ENCODE measurements around a stretch of chr18.

- PRO-cap: bidirectional peak, plus-strand start at chr18:62751632, minus-strand start at chr18:62751701
These were observed 36.0 kb downstream of the PHLPP1 start for GRCh38 chr18:62751137-62751924.

DNA sequence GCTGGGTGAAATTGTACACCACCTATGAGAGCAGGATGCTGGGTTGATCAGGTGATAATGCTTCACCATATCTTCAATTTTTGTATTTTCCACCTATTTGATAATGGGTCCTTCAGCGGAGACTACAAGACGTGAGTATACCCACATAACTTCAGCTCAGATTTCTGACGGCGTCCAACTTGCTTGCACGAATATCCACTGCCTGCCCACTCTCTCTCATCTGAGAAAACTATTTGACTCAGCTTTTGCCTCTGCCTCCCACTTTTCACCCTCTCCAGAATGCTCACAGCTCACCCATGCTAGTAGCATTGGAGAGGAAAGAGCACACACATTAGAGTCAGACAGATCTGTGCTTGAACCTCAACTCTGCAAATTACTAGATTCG lies 166.8 kb downstream of the BCL2 start:
- PRO-cap: no peak

- PRO-cap: no peak
These were observed 164.5 kb downstream of the BCL2 start for GRCh38 chr18:63154742-63155797.

- PRO-cap: no peak
These were observed 163.4 kb downstream of the BCL2 start for GRCh38 chr18:63155798-63156889.

DNA sequence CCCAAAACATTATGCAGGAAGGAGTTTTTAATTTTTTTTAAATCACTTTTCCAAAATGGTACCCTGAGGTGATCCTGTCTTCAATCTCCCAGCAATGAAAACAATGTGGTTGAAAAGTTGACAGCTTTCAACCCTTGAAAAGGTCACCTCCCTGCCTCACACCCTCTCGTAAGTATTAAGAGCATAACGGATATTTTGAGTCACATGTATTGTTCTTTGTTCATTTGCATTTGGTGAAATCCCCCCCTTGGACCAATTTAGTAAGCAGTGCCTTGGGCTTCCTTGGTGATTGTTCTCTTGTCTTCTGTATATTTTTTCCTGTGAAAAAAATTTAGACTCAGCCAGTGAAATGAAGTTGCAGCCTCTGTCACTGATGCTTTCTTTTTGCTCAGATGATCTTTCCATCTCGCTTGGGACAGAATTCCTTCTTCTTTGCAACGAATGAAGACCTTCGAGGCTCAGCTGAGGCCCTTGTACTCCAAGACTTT lies 158.5 kb downstream of the BCL2 start:
- PRO-cap: no peak

GRCh38 chr18:63165167-63166174 lies 154.1 kb downstream of the BCL2 start:
- PRO-cap: no peak

- PRO-cap: no peak
These were observed 130.4 kb downstream of the BCL2 start for GRCh38 chr18:63189054-63189691.

GRCh38 chr18:63292599-63293736 lies 26.6 kb downstream of the BCL2 start:
- PRO-cap: no peak

DNA sequence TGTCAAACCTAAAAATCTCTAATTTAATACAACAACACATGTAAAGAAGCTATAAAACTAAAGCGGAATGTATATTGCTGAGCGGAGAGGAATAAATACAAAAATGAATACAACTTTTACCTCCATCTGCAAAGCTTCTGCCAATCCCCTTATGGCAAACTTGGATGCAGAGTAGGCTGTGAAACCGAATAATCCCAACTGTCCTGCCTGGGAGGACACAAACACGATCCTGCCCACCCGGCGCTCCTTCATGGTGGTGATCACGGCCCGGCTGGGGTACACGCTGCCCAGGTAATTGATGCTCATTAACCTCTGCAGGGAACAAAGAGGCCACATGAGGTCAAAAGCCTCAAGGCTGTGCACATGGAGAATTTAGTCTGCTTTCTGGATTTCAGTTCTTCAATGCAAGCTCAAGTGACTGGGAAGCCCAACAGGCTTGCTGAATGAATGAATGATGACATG lies 16.2 kb downstream of the KDSR start:
- PRO-cap: no peak

DNA sequence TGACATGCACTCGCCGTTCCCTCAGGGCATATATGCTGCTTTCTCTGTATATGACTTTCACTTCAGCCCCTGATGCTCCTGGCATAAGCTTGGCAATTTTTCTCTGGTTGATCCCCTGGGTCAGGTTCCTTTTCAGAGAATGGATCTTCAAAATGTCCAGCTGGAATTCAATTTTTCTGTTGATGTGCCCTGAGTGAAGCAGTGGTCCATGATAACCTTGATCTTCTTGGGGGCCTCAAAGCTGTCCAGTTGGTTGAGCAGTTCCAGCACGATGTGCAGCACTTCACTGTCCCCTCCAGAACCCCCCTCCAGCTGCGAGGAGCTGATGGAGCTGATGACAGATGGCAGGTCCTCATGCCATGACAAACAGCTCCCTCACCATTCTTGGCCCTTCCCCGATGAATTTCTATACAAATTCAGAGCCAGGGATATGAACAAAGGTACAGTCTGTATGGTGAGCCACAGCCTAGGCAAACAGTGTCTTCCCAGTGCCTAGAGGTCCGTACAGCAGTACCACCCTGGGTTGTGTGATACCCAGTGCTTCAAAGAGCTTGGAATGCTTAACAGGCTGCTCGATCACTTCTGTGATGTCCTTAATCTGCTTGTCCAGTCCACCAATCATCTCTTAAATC lies 6.8 kb downstream of the VPS4B start:
- PRO-cap: no peak

- PRO-cap: no peak
These were observed 4.6 kb downstream of the SERPINB12 start for GRCh38 chr18:63546670-63547171.

GRCh38 chr18:63552848-63553309 lies 10.7 kb downstream of the SERPINB12 start:
- PRO-cap: no peak

- PRO-cap: no peak
These were observed 178.4 kb downstream of the SERPINB8 start for GRCh38 chr18:64148314-64148569.

DNA sequence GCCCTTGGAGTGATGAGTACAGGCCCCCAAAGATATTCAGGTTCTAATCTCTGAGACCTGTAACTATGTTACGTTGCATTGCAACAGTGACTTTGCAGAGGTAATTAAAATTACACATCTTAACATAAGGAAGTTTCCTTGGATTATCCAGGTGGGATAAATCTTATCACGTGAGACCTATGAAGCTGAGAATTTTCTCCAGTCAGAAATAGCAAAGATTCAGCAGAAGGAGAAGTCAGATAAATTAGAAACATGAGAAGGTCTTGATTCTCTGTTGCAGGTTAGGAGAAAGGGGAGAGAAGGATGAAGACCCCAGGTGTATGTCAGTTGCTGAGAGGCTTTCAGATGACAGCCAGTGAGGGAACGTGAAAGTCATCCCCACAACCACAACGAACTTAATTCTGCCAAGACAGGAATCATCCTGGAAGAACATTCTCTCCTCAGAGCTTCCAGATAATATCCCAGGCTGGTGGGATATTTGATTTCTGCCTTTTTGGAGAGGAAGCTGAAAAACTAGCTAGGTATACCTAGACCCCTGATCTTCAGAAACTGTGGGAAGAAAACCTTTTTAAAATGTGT lies 840.7 kb downstream of the SERPINB8 start:
- PRO-cap: no peak

DNA sequence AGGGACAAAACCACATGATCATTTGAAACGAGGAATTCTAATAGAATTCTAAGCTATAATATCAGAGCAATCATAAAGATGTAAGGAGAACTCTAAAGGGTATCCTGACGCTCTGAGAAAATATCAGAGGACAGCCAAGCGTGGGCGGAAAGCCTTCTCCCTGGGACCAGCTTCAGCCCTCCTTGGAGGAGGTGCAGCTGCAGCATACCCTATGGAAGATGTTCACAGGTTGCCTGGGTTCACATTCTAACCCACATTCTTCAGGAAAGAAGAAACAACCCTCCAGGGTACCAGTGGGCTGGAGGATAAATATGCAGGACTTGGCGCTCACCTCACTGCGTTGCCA lies 80.7 kb downstream of the CDH19 start:
- PRO-cap: unidirectional peak, plus-strand start at position 123 of the sequence

GRCh38 chr18:66724379-66725068 lies 120.6 kb upstream of the CDH19 start:
- PRO-cap: no peak

GRCh38 chr18:70431235-70431434 lies 142.3 kb downstream of the SOCS6 start:
- PRO-cap: no peak

GRCh38 chr18:70469631-70470396 lies 181.0 kb downstream of the SOCS6 start:
- PRO-cap: no peak

- PRO-cap: no peak
These were observed 383.3 kb downstream of the SOCS6 start for GRCh38 chr18:70672187-70672440.

DNA sequence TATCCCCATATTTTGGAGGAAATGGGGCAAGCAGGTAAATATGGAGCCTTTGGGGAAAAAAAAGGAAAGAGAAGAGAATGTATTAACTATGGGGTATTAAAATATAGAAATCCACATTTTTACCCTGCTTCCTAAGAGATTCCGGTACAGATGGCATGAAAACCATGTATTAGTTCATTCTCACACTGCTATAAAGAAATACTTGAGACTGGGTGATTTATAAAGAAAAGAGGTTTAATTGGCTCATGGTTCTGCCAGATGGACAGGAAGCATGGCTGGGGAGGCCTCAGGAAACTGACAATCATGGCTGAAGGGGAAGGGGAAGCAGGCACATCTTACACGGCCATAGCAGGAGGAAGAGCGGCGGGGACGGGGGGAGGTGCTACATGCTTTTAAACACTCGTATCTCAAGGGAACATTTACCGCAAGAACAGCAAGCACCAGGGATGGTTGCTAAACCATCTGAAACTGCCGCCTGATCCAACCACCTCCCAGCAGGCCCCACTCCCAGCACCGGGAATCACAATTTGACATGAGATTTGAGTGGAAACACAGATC lies 362.9 kb downstream of the FBXO15 start:
- PRO-cap: no peak